ENCODE measurements around a stretch of chr16.

DNA sequence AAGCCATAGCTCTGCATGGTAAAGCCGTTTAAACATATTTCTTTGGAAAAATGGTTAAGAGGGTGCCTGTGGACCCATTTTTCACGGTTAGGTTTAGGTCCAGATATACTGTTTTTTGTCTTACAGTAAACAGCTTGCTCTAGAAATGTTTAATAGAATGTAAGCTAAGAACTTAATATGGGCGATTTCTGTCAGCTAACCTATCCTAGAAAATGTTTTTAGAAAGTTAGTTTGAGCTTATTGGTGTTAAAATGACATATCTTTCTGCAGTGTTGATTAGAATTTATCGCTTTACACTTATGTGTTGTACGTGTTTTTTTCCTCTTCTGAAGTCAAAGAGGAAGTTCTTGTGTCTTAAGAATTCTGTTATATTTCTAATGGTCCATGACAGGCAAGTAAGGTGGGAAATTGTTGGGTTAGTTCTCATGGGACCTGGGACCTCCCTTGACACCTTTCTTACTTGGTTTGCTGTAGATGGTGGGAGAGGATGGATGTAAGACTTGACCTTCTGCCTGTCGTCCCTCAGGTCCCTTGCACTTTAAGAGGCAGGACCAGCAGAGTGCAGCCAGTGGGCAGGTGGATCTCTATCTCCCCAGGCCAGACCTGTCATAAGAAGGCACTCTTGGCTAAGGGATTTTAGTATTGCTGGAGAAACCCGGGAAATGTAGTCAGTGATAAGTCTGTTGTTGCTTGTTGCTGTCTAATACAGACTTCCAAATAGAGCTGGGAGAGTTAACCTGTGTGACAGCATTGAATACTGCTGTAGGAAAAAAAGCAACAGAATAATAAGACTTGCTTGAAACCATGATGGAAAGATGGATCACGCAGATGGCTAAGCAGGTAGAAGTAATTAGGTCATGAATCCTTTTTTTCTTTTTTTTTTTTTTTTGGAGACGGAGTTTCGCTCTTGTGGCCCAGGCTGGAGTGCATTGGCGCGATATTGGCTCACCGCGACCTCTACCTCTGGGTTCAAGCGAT lies 12.1 kb downstream of the HAPSTR1 start:
- RRBS, result no CpG with 5 or more reads among the region's 15 CpGs

DNA sequence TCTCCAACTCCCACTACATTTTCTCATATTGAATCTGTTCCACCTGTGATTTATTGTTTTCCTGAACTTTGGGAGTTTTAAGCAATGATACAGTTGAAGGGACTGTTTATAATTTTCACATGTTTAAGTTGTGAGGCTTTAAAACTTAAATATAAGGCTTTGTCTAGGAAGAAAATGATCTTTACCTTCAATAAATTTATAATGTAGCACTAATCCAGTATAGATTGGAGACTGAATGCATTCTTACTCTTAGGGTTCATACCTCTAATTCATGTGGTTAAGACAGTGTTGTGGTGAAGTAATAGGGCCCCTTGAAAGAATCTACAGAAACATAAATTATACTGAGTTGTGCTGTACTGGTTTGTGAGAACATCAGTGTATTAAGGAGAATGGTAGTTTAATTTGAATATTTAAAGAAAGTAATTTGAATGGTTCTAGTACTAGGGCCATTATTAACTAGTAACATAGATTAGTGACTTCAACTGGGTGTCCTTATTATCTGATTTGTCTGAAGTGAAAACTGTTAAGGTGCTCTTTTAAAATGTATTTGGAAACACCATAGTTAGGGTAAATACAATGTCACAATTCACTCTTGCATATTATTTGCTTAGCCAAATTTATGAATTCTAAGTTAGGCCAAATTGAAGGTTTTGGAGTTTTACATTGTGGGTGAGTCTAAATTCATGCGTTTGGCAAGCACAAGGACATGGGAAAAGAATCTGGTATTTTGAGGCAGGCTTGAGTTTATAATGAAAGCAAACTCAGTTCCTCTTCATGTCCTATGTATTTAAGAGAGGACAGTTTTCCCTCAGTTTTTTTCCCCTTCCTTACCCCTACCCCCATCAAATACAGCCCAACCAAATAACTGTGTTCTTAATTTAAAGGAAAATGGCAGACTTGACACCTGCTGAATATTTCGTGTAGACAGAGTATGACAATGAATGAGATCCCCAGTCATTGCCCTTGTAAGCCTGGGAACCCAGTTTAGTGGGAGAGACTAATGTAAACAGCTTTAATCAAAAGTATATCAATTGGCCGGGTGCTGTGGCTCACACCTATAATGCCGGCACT lies 14.0 kb downstream of the HAPSTR1 start:
- RRBS, result no CpG with 5 or more reads among the region's 4 CpGs

GRCh38 chr16:9308144-9308698 lies 216.8 kb downstream of the HAPSTR1 start:
- RRBS, result no CpG with 5 or more reads among the region's 6 CpGs

DNA sequence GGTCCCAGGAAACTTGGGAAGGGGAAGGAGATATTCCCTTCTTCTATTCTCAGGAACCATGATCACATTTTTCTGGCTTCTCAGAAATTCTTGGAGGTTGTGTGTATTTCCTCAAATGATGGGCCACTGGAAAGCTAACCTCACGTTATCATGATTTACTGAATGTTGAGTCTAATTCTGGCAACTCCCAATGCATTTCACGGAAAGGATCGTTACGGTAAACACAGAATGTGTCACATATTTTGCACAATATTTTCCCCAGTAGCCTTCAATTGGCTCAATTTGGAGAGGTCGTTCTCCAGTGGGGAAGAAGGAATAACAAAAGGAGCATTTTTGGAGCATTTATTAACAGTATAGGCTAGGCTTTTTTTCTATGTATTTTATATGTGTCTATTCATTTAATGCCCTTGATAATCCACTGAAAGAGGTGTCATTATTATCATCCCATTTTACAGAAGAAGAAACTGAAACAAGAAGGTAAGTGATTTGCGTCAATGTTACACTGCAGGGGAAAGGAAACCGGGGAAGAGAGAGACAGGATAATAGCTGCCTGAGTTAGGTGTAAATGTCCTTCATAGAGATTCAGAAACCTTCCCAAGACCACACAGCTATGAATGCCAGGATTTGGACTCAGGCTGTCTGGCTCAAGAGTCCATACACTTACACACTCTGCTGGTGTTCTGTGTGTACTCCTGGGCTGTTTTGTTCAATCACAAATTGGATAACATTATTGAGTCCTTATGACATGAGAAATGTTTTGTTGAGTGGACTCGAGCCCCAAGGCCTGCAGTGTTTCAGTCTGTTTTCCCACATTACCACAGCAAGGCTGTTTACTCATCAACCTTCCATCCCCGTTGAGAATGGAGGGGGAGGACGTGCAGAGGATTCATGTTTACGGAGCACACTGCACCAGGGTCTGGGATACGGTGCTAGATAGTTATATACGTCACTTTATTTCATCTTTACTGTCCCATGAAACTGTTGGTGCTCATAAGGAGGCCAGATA lies 450.6 kb downstream of the HAPSTR1 start:
- RRBS, result no CpG with 5 or more reads among the region's 13 CpGs

- RRBS, result no CpG with 5 or more reads among the region's 3 CpGs
These were observed 454.5 kb downstream of the HAPSTR1 start for GRCh38 chr16:9545965-9546387.

GRCh38 chr16:9726342-9726660 lies 455.9 kb downstream of the GRIN2A start:
- RRBS, result no CpG with 5 or more reads among the region's 5 CpGs

DNA sequence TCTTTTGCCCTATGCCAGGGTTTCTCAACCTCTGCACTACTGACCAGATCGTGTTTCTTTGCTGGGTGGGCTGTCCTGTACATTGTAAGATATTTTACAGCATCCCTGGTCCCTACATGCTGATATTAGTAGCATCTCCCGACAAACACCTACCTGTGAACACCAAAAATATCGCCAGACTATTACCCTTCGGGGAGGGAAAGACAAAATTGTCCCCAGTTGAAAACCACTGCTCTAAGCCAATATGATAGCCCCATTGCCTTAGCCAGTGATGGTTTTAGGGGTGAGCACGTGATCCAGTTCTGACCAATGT lies 136.4 kb downstream of the GRIN2A start:
- RRBS, result no CpG with 5 or more reads among the region's 5 CpGs

GRCh38 chr16:10547811-10548017 lies 32.7 kb downstream of the EMP2 start:
- RRBS, result no CpG with 5 or more reads among the region's 4 CpGs

- RRBS, result no CpG with 5 or more reads among the region's 8 CpGs
These were observed 5.5 kb upstream of the CIITA start for GRCh38 chr16:10871400-10872096.

DNA sequence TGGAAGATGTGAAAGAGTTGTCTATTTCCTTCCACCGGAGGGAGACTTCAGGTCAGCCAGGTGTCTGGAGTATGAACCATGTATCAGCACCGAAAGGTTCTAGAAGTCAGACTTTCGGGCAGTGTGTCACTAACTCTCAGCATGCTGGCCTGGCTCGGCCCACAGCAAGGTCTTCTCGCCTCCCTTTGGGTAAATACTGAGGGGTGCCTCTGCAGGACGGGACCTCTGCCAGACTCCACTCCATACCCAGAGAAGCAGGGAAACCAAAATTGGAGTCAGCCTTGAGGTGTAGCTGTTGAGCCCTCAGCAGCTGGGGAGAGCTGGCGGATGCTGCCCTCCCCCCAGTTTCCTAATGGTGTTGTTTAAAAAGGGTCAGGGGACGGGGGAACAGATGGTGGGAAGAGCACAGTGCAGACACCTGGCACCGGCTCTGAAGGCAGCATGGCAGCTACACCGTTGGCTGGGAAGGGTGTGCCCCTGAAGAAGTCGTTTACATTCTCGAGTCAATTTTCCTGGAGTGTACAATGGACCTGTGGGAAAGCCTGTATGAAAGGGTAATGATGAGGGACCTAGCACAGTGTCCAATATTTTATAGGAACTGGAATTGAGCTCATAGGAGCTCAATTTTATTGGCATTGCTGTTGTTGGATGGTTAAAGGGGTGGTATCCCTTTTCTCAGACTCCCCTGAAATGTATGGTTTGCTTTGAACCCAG lies 679 bp downstream of the CIITA start:
- RRBS, result no CpG with 5 or more reads among the region's 12 CpGs

GRCh38 chr16:10888487-10889083 lies 11.6 kb downstream of the CIITA start:
- RRBS, result no CpG with 5 or more reads among the region's 11 CpGs

- RRBS, result 23% methylated on average over 1 of the region's 9 CpGs
These were observed 48.5 kb downstream of the CLEC16A start for GRCh38 chr16:10992751-10993317.

- RRBS, result no CpG with 5 or more reads among the region's 15 CpGs
These were observed 66.4 kb downstream of the CLEC16A start for GRCh38 chr16:11010554-11011296.

DNA sequence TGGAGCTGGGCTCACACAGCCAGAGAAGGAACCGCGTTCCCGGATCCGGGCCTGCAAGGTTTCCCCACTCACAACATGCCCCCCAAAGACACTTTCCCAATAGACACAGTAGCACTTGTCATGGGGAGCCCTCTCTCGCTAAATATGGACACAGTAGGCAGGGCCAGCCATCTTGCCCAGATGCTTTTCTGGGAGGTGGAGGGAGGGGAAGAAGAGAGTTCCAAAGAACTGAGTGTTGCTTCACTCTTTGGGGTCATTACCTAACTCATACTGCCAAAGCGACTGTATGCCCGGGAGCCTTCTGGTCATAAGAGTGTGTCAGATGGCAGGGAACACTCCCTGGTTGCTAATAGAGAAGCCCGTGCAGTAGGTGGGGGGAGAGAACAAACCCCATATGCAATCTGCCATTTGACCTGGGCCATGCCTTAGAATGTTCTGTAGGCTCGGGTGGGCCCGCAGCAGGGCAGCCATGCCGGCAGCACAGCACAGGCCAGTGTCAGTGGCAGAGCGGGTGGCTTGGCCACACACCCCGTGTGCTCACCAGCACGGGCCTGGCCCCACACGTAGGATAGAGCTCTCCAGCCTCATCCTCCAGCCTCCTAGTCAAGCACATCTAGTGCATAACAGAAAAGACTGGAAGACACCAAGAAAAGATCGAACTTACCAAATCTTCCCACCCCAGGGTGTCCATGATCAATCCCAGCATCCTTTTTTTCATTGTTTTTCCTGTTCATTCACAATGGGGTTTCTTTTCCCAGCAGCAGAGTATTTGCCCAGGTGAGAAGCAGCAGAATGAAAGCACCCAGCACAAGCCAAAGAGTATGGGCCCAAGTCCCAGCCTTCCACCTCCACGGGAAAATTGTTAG lies 120.5 kb downstream of the SOCS1 start:
- RRBS, result no CpG with 5 or more reads among the region's 17 CpGs

DNA sequence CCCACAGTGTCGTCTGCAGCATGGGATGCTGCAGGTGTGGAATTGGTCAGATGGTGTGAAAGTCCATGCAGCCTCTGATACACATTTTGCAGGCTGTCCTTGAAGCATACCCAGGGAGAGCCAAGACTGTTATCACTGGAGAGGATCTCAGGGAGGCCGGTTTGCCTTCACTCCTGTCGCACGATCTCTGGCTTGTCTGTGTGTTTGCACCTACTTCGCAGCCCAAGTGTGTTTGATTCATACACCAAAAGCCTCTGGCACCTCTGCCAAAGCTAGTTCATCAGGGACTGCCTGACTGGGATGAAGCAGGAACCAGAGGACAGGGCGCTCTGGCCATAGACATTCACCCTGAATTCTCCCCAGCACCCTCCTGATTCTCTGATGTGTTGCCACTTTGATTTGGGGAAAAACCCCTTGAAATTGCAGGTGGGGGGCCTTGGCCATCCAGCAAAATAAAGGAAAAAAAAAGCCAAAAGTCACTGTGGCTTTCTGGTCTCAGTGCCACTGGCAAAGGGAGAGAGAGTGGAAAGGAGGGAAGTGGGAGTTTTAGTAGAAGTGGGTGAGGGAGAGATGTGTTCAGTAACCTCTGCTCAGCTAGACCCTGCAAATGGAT lies 93.0 kb downstream of the SOCS1 start:
- RRBS, result no CpG with 5 or more reads among the region's 6 CpGs

GRCh38 chr16:11179940-11180902 lies 75.8 kb downstream of the SOCS1 start:
- RRBS, result over 99% methylated on average over 6 of the region's 21 CpGs

DNA sequence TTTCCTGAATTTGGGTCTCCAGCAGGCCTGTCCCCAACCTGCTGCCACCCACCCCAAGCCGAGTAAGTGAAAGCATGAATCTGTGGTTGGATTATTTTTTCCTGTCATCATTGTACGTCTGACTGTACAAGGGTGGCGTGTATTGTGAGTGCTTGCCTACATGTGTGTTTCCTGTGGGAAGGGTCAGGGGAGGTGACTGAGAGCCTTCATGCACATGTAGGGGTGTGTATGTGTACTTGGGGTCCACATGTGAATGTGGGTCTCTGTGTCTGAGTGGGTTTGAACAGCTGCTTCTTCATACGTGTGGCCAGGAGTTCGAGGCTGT lies 5.3 kb downstream of the TNP2 start:
- RRBS, result no CpG with 5 or more reads among the region's 5 CpGs

DNA sequence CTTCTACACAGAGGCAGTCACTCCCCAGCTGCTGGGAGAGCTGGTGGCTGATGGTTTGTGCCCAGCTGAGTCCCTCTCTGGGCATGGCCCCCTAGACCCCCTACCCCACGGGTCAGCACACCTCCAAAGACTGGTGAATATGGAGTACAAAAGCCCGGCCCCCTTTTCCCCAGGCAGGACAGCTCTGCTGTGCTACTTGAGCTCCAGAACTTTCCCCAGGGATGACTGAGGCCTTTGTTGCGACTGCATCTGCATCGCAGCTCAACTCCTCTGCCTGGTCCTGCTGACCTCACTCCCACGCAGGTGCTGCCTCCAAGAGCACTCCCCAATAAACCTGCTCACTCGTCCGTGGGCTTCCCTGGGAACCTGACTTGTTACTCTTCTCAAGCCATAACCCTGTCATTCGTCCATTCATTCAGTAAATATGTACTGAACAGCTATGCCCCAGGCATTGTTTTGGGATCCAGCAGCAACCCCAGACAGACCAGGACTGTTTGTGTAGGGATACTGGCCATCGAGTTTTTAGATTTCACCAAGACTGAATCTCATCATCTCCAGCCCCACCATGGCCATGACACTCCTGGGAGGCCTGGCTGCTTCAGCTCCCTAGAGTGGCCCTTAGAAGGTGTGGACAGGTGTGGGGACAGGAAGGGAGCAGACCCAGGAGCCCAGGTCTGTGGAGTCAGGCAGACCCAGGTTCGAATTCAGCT lies 11.5 kb upstream of the RMI2 start:
- RRBS, result no CpG with 5 or more reads among the region's 10 CpGs

- RRBS, result no CpG with 5 or more reads among the region's 10 CpGs
These were observed 12.4 kb downstream of the RMI2 start for GRCh38 chr16:11357563-11358144.

- RRBS, result 6% methylated on average over 2 of the region's 14 CpGs
These were observed 51.0 kb downstream of the RMI2 start for GRCh38 chr16:11396218-11396662.

Measured in HCT116 (cell line).